NCI-H460 (cell line): ENCODE results near the genes ANKS4B, MOSMO and VWA3A.

RAMPAGE:
- cytosol, long total RNA, result no peak
- long total RNA, result no peak
- nucleus, long total RNA, result no peak
Measured at GRCh38 chr16:20453020-20453480, 1.7 kb downstream of the ACSM2A start.

RAMPAGE:
- cytosol, long total RNA, result no peak
- long total RNA, result no peak
- nucleus, long total RNA, result no peak
Measured at GRCh38 chr16:20860529-20860944, 39.6 kb downstream of the DCUN1D3 start.

GRCh38 chr16:20868810-20869377, 31.3 kb downstream of the DCUN1D3 start:
RAMPAGE:
- cytosol, long total RNA, result no peak
- long total RNA, result no peak
- nucleus, long total RNA, result no peak

GRCh38 chr16:20878829-20879113, 21.4 kb downstream of the DCUN1D3 start:
RAMPAGE:
- cytosol, long total RNA, result no peak
- long total RNA, result no peak
- nucleus, long total RNA, result no peak

GRCh38 chr16:20897977-20898750, 2.0 kb downstream of the DCUN1D3 start:
RAMPAGE:
- cytosol, long total RNA, result no peak
- long total RNA, result no peak
- nucleus, long total RNA, result no peak

DNA sequence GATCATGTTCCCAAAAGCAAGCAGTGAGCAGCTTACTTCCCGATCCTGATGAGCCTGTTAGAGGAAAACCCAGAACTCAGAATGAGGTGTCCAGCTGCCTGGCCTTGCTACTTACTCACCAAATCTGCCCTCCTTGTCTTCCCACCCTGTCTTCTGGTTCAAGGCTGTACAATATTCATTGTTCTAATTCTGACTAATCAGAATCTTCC, 10.8 kb downstream of the LYRM1 start:
RAMPAGE:
- cytosol, long total RNA, result no peak
- long total RNA, result no peak
- nucleus, long total RNA, result no peak

DNA sequence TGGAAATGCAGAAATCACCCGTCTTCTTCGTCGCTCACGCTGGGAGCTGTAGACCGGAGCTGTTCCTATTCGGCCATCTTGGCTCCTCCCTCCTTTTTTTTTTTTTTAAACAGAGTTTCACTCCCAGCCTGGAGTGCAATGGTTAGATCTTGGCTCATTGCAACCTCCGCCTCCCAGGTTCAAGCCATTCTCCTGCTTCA, 102.1 kb downstream of the DNAH3 start:
RAMPAGE:
- cytosol, long total RNA, result no peak
- long total RNA, result no peak
- nucleus, long total RNA, result no peak

GRCh38 chr16:21161135-21161518, 2.7 kb downstream of the LDAF1 start:
RAMPAGE:
- cytosol, long total RNA, result no peak
- long total RNA, result no peak
- nucleus, long total RNA, result no peak

DNA sequence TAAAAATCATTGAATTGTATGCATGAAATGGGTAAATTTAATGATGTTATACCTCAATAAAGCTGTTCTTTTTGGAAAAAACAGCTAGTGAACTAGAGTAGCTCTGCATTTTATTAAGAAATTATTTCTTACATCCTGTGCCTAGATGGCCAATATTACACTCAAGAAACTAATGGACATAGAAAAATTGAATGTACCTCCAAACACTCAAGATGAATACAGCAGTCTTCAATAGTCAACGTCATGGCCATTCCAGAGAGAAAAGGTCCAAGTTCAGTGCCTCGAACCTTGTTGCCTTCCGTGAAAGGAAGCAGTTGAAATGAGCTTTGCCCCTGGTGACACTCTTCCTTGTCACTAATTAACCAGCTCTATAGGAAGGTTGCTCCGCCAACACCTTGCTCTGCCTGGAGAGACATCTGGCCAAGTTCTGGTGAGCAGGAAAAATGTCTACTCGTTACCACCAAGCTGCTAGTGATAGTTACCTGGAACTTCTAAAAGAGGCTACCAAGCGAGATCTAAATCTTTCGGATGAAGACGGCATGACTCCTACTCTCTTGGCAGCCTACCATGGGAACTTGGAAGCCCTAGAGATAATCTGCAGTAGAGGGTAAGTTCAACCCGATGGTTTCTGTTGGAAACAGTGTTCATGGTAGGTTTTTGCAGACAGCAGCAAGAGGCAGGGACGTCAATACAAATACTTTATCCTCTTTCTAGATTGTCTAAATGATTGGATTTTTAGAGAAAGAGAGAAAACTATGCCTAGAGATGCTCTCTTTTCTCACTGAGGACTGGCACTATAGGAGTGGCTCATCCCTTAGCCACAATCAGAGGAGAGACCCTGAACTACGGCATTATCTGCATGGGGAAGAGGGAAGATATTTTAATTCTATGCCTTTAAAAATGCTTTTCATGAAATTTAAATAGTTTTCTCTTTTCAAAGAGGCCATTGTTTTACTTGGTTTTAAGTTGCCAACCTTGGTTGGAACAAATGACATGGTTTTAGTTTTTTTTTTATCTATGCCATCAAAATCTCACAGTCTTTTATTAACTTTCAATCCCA, at the start of gene ANKS4B:
Gene ANKS4B (plus strand): TSS at position 405 of the 1,060 bp plus-strand sequence.
RAMPAGE:
- cytosol, long total RNA, result no peak
- long total RNA, result no peak
- nucleus, long total RNA, result no peak

DNA sequence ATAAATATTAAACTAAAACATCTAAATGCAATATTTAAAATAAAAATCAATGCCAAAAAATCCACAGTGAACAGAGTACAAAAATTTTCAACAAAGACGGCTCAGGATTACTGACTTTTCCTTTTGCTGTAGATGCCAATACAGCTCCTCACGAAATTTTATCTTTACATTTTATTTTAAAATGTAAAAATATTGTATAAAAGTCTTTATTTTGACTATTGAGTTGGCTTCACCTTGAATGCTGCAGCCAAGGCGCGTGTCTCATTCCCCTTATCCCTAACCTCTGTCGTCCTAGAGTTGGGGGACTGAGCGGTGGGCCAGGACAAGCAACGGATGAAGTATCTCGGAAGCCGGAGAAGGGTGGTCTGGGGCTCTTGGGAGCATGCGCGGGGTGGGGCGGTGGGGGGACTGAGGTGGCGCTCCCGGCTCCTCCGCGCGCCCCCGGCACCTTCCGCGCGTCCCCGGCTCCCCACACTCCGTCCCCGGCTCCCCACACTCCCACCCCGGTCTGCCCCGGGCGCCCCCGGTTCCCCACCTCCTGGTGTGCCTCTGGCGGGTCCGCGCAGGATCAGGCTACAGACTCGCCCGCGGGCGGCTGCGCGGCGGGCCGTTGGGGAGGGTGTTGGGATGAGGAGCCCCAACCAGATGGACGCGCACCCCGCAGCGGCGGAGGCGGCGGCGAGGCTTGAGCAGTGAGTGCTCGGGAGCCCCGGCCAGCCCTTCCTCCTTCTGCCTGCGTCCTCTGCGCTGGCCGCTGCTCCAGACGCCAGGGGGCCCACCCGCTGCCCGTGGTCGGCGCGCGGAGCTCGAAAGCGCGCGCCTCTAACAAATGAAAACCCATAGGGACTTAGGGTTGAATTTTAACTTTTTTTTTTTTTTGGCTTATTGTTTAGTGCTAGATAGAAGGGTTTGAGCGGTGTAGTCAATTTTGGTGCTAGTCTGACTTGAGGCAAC, 5.5 kb upstream of the CRYM start:
RAMPAGE:
- cytosol, long total RNA, result no peak
- long total RNA, result no peak
- nucleus, long total RNA, result no peak

DNA sequence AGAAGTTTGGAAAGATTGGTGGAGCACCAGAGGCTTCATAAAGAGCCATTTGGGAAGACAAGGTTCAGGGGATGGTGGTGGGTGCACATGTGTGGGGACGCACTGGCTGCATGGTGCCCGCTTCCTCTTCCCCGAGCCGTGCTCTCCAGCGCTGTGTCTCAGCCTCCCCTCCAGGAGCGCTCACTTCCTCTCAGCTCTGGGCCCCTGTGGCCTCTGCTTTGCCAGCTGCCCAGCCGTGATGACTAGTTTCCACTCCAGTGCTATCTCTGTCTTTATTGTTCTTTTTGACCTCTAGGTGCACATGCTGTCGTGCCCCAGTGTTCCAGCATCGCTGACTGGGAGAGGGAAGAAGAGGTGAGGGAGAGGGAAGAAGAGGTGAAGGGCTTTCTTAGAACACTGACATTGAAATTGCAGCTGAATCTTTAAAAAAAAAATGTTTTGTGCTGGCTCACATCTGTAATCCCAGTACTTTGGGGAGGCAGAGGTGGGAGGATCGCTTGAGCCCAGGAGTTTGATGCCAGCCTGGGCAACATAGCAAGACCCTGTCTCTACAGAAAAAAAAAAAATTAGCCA, 78.4 kb upstream of the CRYM start:
RAMPAGE:
- cytosol, long total RNA, result no peak
- long total RNA, result no peak
- nucleus, long total RNA, result no peak

GRCh38 chr16:21543606-21543910, 55.8 kb upstream of the METTL9 start:
RAMPAGE:
- cytosol, long total RNA, result no peak
- long total RNA, result no peak
- nucleus, long total RNA, result no peak

DNA sequence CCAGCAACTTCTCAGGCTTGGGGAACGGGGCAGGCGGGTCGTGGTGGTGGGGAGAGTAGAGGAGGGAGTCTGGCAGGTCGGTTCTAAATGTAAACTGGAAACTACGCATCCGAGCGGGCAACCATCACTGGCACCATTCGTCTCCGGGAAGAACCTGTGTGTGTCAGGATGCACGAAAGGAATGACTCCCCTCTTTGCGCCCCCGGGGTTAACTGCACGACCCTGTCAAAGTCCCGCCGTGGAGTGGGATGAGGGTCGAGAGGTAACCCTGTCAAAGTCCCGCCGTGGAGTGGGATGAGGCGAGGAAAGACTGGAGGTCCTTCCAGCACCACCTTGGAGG, 472 bp upstream of the METTL9 start:
RAMPAGE:
- cytosol, long total RNA, result no peak
- long total RNA, result no peak
- nucleus, long total RNA, result no peak

DNA sequence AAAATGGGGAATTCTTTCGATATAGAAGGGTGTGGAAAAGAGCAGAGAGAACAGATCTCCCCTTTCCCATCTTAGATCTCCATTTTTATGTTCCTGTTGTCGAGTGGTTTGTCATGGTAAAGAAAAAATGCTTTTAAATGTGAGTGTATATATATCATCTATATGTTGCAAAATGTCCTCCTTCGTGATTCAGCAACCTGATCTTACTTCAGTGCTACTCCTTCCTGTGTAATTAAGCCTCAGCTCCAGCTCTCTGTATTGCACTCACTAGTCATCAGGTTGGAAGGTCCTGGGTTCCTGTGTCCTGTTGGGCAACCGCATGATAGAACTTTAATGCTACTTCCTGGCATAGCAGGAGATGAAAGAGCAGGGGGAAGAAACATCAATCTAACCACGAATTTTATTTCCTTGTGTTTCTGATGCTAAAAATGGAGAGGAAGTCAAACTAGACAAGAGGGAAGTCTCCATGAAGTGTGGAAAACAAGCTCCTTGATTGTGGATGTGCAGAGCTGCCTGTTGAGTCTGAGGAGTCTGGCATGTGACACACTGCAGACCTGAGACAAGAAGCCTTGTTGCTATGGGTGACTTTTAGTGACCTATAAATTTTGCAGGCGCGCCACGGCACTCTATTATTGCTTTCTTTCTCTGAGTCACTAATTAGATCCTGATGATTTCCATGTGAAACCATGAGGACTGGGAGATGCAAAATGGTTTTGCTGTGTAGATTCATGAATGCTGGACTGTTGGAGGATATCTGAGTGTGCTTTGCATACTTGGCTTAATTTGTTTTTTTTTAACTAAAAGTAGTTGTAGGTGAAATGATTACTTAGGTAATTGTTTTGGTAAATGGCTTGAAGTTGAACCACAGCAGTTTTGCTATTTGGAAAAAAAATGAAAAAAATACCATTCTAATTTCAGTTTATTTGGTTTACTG, 25.6 kb downstream of the IGSF6 start:
RAMPAGE:
- cytosol, long total RNA, result no peak
- long total RNA, result no peak
- nucleus, long total RNA, result no peak

DNA sequence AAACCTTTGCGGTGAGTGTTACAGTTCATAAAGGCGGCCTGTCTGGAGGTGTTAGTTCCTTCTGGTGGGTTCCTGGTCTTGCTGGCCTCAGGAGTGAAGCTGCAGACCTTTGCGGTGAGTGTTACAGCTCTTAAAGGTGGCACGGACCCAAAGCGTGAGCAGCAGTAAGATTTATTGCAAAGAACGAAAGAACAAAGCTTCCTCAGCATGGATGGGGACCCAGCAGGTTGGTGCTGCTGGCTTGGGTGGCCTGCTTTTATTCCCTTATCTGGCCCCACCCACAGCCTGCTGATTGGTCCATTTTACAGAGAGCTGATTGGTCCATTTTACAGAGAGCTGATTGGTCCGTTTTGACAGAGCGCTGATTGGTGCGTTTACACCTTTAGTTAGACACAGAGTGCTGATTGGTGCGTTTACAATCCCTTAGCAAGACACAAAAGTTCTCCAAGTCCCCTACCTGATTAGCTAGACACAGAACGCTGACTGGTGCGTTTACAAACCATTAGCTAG, 22.8 kb downstream of the IGSF6 start:
RAMPAGE:
- cytosol, long total RNA, result no peak
- long total RNA, result no peak
- nucleus, long total RNA, result no peak

GRCh38 chr16:21647049-21647597, 5.3 kb downstream of the IGSF6 start:
RAMPAGE:
- cytosol, long total RNA, result no peak
- long total RNA, result no peak
- nucleus, long total RNA, result no peak

DNA sequence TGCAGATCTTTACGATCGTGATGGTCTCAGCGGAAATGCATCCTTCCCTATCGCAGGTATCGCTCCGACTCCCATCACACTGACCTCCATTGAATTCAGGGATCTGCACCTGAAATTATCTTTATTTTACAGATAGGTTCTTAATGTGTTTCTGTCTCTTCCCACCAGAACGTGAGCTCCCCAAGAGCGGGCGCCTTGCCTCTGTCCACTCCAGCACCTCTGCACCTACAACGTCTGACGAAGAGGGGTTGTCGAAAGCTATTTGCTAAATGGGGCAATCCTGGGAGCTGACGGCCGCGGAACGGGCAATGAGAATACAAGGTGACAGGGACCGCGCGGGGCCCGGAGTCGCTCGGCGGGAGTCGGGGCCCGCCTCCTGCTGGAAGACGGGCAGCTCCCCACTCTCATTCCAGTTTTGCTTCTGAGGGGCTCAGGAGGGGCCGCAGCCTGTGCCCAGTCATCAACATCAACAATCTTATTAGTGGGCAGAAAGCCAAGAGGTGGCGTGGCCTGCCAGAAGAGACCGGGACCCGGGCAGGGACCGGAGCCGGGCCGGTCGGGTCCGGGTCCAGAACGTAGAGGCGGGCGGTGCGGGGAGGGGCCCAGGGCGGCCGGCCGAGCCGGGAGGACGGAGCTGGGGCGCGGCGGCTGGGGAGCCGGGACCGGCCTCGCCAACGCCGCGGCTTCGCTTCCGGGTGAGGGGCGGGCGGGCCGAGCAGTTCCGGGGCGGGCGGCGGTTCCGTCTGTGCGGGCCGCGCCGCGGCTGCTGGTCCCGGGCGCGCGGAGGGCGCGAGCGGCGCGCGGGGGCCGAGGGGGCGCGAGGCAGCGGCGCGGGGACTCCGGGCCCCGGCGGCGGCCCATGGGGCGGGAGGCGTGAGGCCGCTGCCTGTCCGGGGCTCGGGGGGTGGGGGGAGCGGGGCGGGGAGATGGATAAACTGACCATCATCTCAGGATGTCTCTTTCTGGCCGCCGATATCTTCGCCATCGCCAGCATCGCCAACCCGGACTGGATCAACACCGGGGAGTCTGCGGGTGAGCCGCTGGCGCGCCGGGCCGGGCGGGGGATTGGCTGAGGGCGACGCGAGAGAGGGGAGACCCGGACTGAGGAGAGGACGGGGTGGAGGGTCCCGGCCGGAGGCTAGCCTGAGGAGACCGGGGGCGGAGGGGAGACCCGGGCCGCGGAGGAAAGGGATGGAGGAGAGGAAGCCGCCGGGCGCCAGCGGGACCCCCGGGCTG, at the start of gene MOSMO:
Gene MOSMO (plus strand): TSS at position 736 of the 1,236 bp plus-strand sequence.
RAMPAGE:
- cytosol, long total RNA, result no peak
- long total RNA, result no peak
- nucleus, long total RNA, result no peak

DNA sequence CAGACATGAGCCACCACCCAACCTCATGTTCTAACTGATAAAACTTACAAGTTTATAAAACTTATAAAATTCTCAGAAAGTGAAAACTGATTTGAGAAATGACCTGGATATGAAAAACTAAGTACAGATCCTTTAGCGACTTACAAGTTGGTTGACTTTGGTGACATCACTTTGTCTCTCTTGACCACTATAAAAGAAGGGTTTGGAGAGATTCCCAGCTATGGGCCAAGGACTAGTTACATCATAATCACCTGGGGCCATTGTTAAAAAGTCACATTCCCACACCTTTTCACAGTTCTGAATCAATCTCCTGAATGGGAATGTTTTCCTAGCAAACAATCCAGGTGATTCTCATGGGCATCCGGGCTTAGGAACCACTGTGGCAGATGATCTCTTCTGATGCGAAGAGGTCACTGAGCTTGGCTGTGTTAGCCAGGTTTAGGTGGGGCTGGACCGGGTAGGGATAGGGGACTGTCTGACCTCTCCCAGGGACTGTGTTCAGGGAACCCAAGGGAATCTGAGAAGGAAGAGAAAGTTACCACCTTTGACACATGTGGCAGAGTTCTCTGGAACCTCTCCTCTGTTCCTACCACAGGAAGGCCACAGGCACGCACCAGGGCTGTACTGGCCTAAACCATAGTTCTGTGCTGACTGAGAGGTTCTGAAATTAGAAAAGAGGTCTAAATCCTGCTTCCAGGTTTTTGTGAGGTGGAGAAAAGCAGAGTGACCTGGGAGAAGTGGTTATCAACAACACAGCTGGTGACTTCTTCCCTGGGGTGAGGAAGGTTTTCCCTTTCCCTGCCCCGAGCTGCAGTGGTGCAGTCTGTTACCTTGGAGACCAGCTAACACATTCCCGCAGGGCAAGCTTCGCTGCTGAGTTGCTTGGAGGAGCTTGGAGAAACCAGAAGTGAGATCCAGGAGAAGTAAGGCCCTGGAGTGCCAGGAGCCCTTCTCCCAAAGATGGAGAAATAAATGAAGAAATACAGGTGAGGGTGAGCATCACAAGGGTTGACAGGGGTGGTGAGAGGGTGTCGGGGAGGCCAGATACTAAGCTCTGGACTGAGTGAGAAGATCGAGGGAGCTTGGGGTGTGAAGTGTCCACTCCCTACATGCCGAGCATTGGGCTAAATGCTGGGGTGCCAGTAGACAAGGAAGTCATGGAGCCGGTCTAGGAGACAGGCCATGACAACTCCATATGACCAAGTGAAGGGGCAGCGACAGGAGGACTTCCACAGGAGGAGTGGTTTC, at the start of gene VWA3A:
Gene VWA3A (plus strand): TSS at position 876 of the 1,248 bp plus-strand sequence.
RAMPAGE:
- cytosol, long total RNA, result no peak
- long total RNA, result no peak
- nucleus, long total RNA, result no peak

RAMPAGE:
- cytosol, long total RNA, result no peak
- long total RNA, result no peak
- nucleus, long total RNA, result no peak
Measured at GRCh38 chr16:22234834-22235037, 28.7 kb downstream of the EEF2K start.

DNA sequence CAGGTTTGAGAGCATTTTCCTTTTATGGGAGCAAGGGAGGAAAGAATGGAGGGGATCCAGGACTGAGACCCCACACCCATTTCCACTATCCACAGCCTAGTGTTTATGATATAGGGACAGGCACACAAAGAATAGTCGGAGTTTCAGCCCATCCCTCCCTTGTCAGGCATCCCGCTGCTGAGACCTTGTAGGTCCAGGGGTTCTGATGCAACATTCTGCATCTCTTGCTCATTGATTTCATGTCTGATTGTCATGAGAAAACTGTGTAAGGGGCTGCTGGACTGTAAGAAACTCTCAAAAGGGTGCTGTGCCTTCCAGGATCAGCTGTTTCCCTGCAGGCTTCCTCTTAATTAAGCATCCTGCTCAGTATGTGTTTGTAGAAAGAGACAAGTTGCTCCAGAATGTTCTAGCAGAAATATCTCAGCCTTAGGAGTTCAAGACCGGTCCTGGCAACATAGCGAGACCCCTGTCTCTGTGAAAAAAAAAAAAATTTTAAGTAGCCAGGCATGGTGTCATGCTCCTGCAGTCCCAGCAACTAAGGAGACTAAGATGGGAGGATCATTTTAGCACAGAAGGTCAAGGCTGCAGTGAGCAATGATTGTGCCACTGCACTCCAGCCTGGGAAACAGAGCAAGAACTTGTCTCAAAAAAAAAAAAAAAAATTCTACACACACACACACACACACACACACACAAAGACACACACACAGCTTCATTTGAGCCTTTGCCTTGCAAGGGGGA, 5.2 kb upstream of the POLR3E start:
RAMPAGE:
- cytosol, long total RNA, result no peak
- long total RNA, result no peak
- nucleus, long total RNA, result no peak